ENCODE measurements around the gene TTC28.

DNA sequence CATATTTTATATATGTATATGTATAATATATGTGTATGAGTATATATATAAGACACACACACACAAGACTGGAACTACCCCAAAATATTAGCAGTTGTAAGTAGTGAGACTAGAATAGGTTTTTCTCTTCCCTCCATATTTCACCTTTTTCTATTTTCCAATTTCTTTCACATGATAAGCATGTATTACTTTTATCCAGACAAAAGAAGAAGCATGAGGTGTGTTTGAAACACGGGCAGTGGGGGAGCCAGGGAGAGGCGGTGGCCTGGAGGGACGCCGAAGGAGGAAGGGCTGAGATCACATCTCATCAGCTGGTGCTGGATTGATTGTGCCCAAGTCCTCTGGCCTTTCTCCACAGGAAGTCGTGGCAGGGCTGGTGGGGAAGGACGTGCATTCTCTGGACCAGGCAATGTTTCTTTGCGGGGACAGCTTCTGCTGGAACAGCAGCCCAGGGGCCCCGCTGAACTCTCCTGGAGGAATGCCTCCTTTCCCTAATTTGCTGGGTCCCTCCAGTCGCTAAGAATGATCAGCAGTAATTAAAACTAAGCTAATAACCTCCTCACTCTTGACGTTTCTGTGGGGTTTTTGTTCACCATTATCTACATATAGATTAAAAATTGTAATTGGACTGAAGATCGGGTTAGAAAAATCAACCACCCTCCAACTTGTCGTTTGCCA, 118.5 kb downstream of the CRYBA4 start:
- PRO-cap, 3 experiments, result no peak in any of the 3 experiments
- RAMPAGE, long total RNA, 4 experiments, result no peak in any of the 4 experiments
- RRBS, result no CpG with 5 or more reads among the region's 12 CpGs

DNA sequence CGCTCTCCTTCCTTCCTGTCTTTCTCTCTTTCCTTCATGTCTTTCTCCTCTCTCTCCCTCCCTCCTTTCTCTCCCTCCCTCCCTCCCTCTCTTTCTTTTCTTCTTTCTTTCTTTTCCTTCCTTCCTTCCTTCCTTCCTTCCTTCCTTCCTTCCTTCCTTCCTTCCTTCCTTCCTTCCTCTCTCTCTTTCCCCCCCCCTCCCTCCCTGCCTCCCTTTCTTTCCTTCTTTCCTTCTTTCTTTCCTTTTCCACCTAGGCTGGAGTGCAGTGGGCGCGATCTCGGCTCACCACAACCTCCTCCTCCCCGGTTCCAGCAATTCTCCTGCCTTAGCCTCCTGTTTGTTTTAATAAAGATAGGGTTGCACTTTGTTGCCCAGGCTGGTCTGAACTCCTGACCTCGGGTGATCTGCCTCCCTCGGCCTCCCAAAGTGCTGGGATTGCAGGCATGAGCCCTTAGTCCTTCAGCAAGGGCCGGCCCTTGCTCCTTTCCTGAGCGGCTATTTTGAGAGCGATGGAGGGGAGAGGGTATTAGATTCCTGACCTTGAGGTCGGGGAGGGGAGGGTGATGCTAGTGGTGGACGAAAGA, 280.9 kb downstream of the CRYBA4 start:
- PRO-cap, 3 experiments, result no peak in any of the 3 experiments
- RAMPAGE, long total RNA, 4 experiments, result no peak in any of the 4 experiments
- RRBS, result no CpG with 5 or more reads among the region's 12 CpGs

DNA sequence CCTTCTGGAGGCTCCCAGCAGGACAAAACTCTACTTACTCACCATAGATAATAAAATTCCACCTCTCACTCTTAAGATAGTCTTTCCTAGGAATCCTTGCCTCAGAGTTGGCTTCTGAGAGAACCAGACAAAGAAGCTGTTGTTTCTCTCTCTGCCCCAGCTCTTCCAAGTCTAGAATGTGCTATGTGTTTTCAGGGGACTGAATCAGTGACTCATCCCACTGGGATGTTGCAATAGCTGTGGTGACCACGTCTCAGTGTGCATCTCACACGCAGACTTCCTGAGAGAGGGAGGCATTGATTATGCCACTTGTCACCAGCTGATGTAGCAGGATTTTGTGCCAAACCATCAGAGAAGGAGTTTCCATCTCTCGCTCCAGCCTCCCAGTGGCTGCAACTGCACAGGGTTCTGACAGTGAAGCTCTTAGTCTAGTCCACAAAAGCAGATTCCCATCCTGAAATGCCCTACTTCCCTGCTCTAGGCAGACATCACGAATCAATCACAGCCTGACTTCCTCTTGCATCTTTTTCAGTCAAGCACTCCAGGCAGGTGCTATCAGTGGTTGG, 491.4 kb downstream of the CRYBA4 start:
- PRO-cap, 3 experiments, result peak in 3 of 3 experiments; most common plus-strand start position 330 of the sequence (in 1); most common minus-strand start position 165 of the sequence (in 2)
- RAMPAGE, long total RNA, 4 experiments, result no peak in any of the 4 experiments
- RRBS, result no CpG with 5 or more reads among the region's 4 CpGs

DNA sequence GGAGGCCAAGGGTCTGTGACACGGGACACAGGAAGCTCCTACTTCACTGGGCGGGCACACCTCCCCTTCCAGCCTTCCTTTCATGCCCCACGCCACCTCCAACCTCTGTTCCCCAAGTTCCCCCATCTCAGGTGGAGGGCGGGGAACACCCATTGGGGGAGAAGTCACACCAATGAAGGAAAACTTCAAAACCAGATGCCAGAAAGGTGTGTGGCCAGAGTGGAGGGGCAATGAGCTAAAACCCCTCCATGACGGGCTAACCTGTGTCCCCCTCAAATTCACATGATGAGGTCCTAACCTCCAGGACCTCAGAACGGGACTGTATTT, 250.5 kb downstream of the MN1 start:
- PRO-cap, 3 experiments, result no peak in any of the 3 experiments
- RAMPAGE, long total RNA, 4 experiments, result no peak in any of the 4 experiments
- RRBS, result no CpG with 5 or more reads among the region's 6 CpGs

- PRO-cap, 3 experiments, result no peak in any of the 3 experiments
- RAMPAGE, long total RNA, 4 experiments, result no peak in any of the 4 experiments
- RRBS, result no CpG with 5 or more reads among the region's 8 CpGs
These were observed 219.7 kb downstream of the MN1 start for GRCh38 chr22:27581898-27582313.

DNA sequence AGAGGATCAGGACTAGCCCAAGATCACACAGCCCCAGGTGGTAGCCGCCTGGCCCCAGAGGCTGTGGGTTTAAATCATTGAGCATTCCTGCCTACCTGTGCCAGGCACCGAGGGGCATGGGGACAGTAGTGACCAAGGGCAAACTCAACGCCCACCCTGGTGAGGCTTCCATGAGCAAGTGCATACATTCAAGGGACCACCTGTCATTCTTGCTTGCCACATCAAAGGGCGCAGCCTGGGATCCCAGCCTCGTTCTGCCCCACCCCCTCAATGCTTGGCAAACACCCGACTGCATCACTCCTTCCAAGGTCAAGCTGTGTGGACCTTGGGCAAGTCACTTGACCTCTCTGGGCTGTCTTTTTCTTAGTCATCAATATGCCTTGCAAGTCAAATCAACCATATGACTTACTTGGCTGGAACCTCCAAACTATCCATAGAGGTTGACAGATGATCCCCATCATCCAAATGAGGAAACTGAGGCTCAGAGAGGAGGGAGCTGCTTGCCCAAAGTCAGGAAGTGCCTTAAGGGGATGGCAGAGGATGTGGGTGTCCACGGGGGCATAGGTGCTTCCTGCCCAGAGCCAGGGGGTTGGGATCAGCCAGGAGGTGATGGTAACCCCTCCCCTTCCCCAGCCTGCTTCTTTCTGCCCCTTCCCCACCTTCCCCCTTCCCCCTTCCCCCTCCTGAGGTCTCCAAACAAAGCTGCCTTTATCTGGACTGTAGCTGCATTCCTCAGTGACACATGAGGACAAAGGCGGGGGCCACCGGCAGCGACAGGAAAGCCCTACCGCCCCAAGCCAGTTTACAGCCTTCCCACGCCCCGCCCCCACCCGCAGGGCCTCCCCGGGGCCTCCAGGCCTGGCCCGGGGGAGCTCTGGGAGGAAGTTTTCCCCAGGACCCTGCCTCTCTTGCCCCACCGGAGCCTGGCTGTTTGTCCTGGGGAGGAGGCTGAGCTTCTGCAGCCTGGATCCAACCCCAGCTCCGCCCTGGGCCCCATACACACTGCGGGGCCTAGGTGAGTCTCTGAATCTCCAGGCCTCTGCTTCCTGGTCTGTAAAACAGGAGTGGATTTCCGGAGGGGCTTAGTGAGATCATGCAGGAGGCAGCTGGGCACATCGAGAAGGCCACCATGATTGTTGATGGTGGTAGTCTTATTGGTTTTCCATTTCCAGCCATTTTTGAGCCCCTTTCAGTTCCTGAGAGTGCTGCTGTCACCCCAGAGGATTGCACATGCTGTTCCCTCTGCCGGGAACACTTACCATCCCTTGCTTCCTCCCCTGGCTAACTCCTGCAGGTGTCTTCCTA, 131.0 kb downstream of the MN1 start:
- PRO-cap, 3 experiments, result no peak in any of the 3 experiments
- RAMPAGE, long total RNA, 4 experiments, result no peak in any of the 4 experiments
- RRBS, result 9% methylated on average over 9 of the region's 22 CpGs

- PRO-cap, 3 experiments, result no peak in any of the 3 experiments
- RAMPAGE, long total RNA, 4 experiments, result no peak in any of the 4 experiments
- RRBS, result 92% methylated on average over 12 of the region's 50 CpGs
These were observed 2.5 kb downstream of the MN1 start for GRCh38 chr22:27799016-27799582.

DNA sequence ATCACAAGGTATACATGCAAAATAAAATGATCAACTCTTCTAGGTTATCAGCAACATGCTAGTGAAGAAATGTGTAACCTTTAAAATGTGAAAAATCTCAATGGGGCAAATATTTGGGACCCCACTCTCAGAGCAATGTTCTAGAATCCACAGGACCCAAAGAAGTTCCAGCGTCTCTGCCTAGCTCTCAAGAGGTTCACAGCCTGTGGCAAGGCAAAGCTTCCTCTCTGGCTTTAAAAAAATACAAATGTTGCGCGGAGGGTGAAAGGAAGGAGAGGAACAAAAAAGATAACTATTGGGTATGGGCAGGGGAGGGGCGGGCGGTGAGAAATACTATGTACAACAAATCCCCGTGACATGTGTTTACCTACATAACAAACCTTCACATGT, 53.6 kb downstream of the PITPNB start:
- PRO-cap, 3 experiments, result no peak in any of the 3 experiments
- RAMPAGE, long total RNA, 4 experiments, result no peak in any of the 4 experiments
- RRBS, result no CpG with 5 or more reads among the region's 6 CpGs

GRCh38 chr22:27865838-27866126, 53.3 kb downstream of the PITPNB start:
- PRO-cap, 3 experiments, result no peak in any of the 3 experiments
- RAMPAGE, long total RNA, 4 experiments, result no peak in any of the 4 experiments
- RRBS, result no CpG with 5 or more reads among the region's 1 CpG

DNA sequence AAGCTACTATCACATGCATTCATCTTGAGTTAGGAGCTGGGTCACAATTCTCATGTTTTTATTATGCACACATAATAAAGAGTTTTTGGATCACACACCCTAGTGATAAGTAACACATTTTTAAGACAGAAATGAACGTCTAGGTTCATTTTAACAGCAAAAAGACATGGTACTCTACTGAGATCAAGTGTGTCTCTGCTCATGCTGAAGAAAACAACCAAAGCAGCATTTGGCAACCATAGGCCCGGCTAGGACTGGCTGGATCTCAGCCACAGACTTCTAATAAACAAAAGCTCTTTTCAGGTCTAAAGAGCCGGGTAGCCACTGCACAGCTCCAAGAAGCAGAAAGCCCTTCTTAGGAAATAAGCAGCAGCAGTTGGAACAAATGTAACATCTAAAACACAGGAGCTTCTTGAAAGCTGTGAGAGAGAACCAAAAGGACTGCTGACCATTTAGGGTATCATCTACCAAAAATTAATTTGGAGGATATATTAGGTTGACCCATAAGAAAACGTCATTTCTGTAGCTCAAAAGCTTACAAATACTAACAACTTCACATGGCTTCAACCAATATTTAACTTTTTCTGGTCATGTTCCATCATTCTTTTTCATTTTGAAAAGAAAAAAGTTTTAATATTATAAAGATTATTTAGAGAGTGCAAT, 37.6 kb downstream of the PITPNB start:
- PRO-cap, 3 experiments, result no peak in any of the 3 experiments
- RAMPAGE, long total RNA, 4 experiments, result no peak in any of the 4 experiments
- RRBS, result under 1% methylated on average over 2 of the region's 4 CpGs

GRCh38 chr22:27882930-27883259, 36.2 kb downstream of the PITPNB start:
- PRO-cap, 3 experiments, result no peak in any of the 3 experiments
- RAMPAGE, long total RNA, 4 experiments, result no peak in any of the 4 experiments
- RRBS, result no CpG with 5 or more reads among the region's 2 CpGs

- PRO-cap, 3 experiments, result no peak in any of the 3 experiments
- RAMPAGE, long total RNA, 4 experiments, result no peak in any of the 4 experiments
- RRBS, result no CpG with 5 or more reads among the region's 1 CpG
These were observed 11.3 kb upstream of the PITPNB start for GRCh38 chr22:27930347-27930671.

DNA sequence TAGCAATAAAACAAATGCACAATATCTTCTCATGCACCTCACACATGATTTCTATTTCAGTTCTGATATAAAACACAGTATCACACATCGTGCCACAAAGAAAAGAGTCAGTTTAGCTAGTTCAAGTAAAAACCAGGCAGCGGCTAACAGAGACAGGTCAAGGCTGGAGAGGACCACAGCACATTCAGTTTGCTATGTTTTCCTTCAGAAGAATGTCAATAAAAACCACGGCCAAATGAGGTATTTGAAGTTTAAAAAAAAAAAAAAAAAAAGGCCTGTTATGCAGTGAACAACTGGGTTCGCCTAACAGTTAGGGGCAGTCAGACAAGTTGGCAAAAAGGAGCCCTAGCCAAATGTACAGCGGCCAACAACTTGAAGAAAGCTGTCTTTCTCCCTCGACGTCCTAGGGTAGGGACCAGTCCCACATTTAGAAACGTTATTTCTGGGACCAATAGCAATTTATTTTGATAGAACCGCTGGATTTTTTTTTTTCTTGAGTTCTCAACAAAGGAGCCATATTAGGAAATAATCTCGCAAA, 237.9 kb downstream of the TTC28 start:
- PRO-cap, 3 experiments, result peak in 1 of 3 experiments; most common plus-strand start position 306 of the sequence (in 1)
- RAMPAGE, long total RNA, 4 experiments, result no peak in any of the 4 experiments
- RRBS, result no CpG with 5 or more reads among the region's 10 CpGs

- PRO-cap, 3 experiments, result peak in 3 of 3 experiments; most common plus-strand start chr22:28442354 (in 1); most common minus-strand start chr22:28442385 (in 2)
- RAMPAGE, long total RNA, 4 experiments, result no peak in any of the 4 experiments
- RRBS, result 1% methylated on average over 6 of the region's 30 CpGs
These were observed 237.4 kb downstream of the TTC28 start for GRCh38 chr22:28442173-28442793.

GRCh38 chr22:28679480-28680408, at the start of gene TTC28:
TSS of gene TTC28 (minus strand) at chr22:28679840.
- PRO-cap, 3 experiments, result peak in 3 of 3 experiments; most common plus-strand start chr22:28679980 (in 3); most common minus-strand start chr22:28679840 (in 3)
- RAMPAGE, long total RNA, 4 experiments, result no peak in any of the 4 experiments
- RRBS, result no CpG with 5 or more reads among the region's 124 CpGs

DNA sequence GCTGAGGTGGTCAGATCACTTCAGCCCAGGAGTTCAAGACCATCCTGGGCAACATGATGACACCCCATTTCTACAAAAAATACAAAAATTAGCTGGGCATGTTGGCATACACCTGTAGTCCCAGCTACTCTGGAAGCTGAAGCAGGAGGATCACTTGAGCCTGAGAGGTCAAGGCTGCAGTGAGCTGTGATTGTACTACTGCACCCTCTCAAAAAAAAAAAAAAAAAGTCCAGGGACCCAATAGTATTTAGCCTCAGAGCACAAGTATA, 2.9 kb downstream of the HSCB start:
- PRO-cap, 3 experiments, result peak in 3 of 3 experiments; most common plus-strand start position 218 of the sequence (in 3)
- RAMPAGE, long total RNA, 4 experiments, result no peak in any of the 4 experiments

DNA sequence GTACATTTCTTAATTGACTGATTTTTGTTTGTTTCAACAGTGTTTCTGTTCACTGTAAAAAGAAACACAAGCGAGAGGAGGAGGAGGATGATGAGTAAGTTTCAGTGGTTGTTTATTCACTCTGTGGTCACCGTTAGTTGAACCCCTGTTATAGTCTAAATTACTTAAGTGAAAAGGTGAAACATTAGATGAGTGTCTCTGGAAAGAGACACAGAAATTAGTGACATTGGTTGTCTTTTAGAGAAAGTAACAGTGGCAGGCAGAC, 1.1 kb downstream of the CCDC117 start:
- PRO-cap, 3 experiments, result no peak in any of the 3 experiments
- RAMPAGE, long total RNA, 4 experiments, result no peak in any of the 4 experiments
- RRBS, result no CpG with 5 or more reads among the region's 2 CpGs

- PRO-cap, 3 experiments, result no peak in any of the 3 experiments
- RAMPAGE, long total RNA, 4 experiments, result no peak in any of the 4 experiments
- RRBS, result no CpG with 5 or more reads among the region's 5 CpGs
These were observed 11.7 kb downstream of the CCDC117 start for GRCh38 chr22:28783950-28784761.

- PRO-cap, 3 experiments, result no peak in any of the 3 experiments
- RAMPAGE, long total RNA, 4 experiments, result no peak in any of the 4 experiments
- RRBS, result no CpG with 5 or more reads among the region's 3 CpGs
These were observed 15.7 kb downstream of the CCDC117 start for GRCh38 chr22:28788054-28788797.

DNA sequence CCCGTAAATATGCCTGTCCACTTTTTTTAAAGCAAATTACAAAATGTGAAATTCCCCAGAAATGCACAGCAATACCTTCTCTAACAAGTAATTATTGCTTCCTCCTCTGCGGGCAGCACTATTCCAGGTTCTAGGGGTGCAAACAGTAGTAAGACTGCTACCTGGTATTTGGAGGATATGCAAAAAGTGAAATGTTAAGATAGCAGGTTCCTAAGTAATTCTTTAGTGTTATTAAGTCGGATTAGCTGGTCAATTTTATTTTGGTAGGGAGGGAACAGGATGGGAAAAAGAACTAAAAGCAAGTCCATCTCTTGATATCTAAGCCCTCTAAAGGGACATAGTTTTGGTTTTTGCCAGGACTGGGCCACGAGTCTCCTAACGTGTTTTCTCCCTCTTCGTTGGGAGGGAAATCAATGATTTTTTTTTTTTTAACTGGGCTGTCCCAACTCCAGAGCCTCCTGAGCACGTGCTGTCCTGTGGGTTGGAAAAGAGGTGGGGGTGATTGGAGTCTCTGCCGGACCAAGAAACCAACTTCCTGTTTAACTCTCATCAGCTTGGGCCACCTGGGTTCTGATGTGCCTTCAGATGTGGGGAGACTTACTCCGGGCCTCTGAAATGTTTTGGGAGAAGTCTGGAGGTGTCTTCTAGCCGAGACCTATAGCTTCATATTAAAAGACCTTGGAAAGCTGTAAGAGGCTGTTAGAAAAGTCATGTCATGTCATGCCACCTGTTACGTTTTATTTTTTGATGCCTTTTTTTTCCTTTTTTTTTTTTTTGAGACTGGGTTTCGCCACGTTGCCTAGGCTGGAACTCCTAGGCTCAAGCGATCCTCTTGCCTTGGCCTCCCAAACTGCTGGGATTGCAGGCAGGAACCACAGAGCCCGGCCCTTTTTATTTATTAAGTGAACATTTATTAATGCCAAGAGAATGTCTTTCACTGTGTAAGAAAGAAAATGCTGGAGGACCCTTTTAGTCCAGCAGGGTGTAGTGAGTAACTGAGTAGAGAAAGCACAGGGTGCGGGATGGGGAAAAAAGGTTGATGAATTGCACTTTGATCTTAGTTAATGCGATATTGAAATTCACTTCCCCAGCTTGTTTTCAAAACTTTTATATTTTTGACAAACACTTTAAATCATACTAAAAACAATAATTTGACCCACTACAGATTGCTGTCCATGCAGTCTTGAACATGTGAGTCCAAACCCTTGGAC, 29.8 kb downstream of the CCDC117 start:
- PRO-cap, 3 experiments, result no peak in any of the 3 experiments
- RAMPAGE, long total RNA, 4 experiments, result no peak in any of the 4 experiments
- RRBS, result 9% methylated on average over 2 of the region's 17 CpGs